ENCODE measurements around the genes HTR1E, C6orf163 and PM20D2.

DNA sequence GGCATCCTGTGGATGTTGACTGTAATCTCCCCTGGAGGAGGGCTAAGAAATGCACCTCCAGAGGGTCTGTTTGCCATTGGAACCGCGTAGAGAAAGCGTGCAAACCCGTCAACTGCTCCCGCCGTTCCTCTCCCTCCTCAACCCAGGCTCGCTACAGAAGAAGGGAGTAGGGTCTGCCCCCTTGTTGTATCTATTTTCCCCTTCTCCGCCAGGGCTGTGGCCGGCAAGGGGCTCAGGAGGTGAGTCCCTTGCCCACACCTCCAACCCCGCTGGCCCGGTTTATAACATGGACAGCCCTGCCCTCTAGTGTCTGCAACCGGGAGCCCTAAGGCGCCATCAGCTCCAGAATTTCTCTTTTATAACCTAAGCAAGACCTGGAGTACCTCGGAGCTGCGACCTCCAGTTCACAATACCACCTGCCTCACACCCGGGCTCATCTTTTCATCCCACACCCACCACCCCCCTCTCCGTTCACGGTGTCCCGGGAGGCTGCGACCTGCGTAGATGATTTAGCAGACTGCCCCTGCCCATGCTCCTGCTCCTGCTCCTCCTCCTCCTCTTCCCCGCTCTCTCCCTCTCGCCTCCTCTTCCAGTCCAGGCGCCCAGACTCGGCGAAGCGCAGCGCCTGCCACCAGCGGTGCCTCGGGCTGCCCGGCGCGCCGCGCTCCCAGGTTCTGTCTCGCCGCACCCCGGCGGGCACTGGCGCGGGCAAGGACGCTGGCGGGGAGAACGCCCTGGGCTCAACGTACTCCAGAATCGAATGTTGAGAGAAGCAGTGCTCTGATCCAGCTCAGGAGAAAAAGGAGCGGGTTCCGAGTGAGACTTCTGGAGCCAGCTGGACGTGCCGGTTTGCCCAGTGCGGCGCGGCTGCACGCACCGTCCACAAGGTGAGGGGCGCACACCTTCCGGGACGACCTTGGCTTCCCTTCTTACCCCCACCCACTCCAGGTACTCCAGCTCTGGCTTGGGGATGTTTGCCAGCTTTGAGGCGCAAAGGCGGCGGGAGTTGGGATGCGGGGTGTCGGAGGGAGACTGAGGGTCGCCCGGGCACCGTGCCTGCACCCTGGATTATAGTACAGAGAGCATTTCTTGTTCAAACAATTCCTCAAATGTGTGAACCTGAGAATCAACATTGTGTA is at the start of gene HTR1E:
Gene HTR1E (plus strand): TSS at position 592 of the 1,139 bp plus-strand sequence.
- RRBS: 48% methylated on average over 25 of the region's 66 CpGs

- RRBS: no CpG with 5 or more reads among the region's 2 CpGs
These were observed at the start of gene C6orf163 for GRCh38 chr6:87344569-87345051. C6orf163 (plus strand) TSS chr6:87344813.

DNA sequence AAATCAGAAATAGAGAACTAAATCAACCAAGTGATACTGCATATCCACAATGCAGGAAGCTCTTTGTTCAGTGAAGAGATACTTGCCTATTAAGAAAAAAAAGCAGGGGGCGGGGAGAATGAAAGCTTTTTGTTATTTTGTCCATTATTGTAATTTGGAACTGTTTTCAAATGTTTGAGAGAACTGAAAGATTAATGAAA is 21.2 kb upstream of the CFAP206 start:
- RRBS: no CpG with 5 or more reads among the region's 1 CpG

GRCh38 chr6:87674954-87675337 is 27.1 kb downstream of the AKIRIN2 start:
- RRBS: no CpG with 5 or more reads among the region's 1 CpG

GRCh38 chr6:87696892-87697274 is 5.2 kb downstream of the AKIRIN2 start:
- RRBS: no CpG with 5 or more reads among the region's 10 CpGs

GRCh38 chr6:87698368-87699111 is 3.5 kb downstream of the AKIRIN2 start:
- RRBS: no CpG with 5 or more reads among the region's 3 CpGs

- RRBS: no CpG with 5 or more reads among the region's 4 CpGs
These were observed 28.3 kb upstream of the AKIRIN2 start for GRCh38 chr6:87730215-87730811.

DNA sequence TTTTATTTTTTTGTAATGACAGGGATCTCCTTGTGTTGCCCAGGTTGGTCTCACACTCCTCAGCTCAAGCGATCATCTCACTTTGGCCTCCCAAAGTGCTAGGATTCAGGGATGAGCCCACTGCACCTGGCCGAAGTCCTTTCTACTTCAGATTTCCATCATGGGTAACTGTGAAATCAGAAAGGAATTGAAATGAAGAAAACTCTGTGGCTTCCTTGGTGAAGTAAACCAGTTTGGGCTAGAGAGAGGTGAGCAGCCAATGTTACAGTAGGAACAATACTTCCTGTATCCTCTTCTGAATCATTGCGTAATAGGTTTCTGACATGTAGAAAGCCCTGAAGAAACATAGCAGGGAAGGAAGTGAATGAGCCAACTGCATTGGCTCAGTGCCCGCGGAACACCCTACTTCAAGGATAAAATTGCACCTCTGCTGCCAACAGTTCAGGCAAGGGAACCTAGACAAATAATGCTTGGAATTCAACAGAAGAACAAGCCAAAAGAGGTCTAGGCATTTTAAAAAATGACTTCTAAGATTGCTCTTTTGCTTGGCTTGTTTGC is 29.7 kb upstream of the AKIRIN2 start:
- RRBS: no CpG with 5 or more reads among the region's 5 CpGs

GRCh38 chr6:88141472-88142420 is 24.4 kb downstream of the CNR1 start:
- RRBS: no CpG with 5 or more reads among the region's 11 CpGs

GRCh38 chr6:88178141-88178471 is 12.0 kb upstream of the CNR1 start:
- RRBS: no CpG with 5 or more reads among the region's 1 CpG

- RRBS: no CpG with 5 or more reads among the region's 3 CpGs
These were observed 199.1 kb upstream of the CNR1 start for GRCh38 chr6:88365226-88365688.

- RRBS: no CpG with 5 or more reads among the region's 1 CpG
These were observed 55.0 kb upstream of the PNRC1 start for GRCh38 chr6:89025690-89025889.

DNA sequence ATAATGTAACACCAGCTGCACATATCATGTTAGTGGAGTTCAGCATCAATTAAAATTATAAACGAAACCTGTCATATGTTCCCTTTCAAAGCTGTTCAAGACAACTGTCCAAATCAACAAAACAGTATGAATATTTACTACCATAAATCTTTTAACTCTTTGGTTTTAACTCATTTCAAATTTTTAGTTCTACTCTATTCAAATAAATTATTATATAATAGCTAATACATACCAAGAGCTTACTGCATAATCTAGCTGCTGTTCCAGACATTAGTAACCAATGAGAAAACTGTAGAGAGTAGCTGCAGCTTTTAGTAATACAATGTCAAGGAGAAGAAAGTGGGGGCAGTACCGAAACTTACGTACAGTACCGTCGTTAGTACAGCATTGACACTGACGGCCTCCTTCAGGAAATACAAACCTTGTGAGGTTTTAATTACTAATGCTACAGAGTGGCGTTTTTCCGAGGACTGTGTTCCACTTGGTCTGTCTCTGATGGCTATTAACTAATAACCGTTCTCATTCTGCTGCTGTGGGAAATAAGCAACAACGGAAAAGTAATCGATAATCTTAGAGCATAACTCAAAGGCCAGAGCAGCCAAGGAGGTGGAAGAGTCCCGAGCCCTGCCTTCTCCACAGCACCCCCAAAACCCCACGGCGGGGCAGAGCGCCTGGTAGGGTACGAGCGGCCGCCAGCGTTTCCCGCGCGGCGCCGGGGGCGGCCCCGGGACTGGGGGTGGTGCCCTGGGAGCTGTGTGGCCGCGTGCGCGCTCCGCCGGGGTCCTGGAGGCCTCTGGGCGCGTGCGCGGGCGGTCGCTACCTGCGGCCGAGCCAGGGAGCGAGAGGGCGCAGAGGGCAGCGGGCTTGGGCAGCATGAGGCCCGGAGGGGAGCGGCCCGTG is at the start of gene PM20D2:
Gene PM20D2 (plus strand): TSS at position 784 of the 900 bp plus-strand sequence.
- RRBS: 2% methylated on average over 15 of the region's 46 CpGs

DNA sequence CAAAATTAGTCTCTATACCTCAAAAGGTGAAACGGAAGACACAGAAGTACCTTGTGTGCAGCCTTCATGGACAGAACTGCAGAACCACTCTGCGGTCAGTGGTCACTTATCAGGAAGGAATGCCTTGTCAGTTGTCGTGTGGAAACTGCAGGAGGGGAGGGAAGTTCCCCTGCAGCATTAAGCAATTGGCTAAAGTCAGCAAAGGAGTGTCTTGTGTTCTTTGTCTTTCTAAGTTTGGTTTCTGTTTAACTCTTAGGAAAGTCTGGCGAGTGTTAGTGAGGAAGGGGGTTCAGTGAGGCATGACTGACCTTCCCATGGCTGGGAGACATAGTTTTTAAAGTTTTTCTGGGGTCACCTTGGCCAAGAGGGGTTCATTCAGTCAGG is 6.5 kb upstream of the GABRR2 start:
- RRBS: no CpG with 5 or more reads among the region's 4 CpGs

GRCh38 chr6:89328800-89329616 is 13.9 kb upstream of the GABRR2 start:
- RRBS: no CpG with 5 or more reads among the region's 3 CpGs

DNA sequence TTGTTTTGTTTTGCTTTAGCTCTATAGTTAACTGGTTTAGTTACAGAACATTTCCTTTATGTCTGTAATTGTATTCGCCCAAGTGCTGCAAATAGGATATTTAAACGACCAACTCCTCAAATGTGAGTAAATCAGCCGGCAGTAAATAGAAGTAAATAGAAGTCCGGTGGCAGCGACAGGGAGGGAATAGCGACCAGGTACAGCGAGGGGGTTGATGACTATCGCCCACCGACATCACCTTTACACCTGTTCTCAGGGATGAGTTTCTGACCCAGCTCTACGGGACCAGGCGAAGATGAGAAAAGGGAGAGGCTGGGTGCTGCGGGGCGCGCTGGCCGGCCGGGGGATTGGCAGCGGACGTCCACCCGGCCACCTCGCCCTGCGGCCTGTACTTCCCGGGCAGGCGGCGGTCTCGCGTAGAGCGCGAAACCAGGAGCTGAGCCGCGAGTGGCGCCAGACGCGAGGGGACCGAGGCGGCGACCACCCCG is 478 bp downstream of the UBE2J1 start:
- RRBS: 1% methylated on average over 13 of the region's 37 CpGs

- RRBS: 3% methylated on average over 14 of the region's 91 CpGs
These were observed 763 bp downstream of the RRAGD start for GRCh38 chr6:89410988-89412032.